Mesenchymal stem cell of Wharton's jelly (primary cell): ENCODE measurements around the genes FOSB and DMPK.

DNA sequence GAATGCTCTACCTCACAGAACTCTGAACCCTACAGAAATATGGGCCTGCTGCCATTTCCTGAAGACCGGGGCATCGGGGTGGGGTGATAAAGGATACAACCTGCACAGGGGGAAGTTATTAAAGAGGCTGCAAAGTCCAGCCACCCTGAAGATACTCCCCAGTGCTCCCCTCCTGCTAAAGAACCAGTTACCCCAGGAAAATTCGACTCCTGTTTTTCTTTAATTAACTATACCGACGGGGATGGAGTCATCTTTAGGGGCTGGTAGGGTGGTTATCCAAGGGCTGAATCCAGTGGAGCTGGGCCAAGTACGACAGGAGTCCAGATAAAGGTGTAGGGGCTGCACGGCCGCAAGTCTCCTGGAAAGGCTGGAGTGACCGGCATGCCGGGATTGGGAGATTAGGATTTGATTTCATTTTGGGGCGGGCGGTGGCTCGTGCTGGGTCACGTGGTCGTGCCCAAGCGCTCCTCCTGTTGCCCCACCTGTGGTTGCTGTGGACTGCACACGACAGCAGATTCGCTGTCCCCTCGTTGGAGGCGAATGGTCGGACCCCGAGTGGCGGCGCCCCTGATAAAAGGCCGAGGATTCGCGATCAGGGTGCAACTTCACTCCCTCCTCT lies 2.2 kb upstream of the PPP1R37 start:
- CAGE, long polyA plus RNA = no peak

DNA sequence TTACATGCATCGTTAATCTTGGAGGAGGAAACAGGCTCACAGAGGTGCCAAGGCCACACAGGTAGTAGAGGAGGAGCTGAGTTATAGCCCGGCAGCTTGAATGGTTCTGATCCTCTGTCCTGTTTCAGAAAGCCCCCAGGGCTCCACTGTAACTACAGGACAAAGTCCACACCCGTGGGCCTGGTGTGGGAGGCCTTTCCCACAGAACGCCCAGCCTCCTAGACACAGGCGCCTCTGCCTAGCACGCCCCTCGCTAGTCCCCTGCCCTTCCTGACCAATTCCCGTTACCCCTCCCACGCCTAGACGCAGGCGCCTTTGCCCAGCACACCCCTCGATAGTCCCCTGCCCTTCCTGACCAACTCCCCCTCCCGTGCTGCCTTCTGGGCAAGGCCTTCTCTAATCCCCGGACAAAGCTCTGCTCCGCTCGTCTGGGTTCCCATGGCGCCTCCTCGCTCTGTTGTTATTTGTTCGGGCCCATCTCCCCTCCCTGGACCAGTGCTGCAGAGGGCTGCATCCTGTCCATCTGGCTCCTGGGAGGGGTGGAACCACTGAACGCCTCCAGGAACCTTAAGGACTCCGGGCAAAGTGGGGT lies 10.9 kb downstream of the PPP1R37 start:
- CAGE, long polyA plus RNA = no peak

DNA sequence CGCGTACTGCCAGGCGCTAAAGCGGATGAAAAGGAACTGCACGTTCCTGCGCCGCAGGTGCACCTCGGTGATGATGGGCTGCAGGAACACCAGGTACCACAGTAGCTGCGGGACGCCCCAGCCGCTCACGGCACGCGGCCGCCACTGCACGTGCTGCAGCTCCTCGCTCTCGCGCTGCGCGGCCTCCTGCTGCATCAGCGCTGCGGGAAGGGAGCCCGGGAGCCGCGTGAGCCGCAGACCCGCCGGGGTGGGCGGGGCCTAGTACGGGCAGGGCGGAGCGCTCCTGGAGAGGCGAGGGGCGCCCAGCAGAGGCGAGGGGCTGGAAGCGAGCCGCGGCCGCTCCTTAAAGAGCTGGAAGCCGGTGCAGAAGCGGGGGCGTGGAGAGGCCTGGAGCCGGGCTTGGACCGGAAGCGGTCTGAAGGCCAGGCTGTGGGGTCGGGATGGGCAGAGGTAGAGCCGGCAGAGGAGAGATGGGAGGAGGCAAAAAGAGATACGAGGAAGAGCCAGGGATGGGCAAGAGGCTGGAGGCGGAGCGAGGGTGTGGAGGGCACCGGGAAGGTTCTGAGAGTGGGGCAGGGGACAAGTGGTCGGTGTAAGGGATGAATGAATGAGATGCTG lies 7.1 kb downstream of the NKPD1 start:
- CAGE, long polyA plus RNA = no peak

DNA sequence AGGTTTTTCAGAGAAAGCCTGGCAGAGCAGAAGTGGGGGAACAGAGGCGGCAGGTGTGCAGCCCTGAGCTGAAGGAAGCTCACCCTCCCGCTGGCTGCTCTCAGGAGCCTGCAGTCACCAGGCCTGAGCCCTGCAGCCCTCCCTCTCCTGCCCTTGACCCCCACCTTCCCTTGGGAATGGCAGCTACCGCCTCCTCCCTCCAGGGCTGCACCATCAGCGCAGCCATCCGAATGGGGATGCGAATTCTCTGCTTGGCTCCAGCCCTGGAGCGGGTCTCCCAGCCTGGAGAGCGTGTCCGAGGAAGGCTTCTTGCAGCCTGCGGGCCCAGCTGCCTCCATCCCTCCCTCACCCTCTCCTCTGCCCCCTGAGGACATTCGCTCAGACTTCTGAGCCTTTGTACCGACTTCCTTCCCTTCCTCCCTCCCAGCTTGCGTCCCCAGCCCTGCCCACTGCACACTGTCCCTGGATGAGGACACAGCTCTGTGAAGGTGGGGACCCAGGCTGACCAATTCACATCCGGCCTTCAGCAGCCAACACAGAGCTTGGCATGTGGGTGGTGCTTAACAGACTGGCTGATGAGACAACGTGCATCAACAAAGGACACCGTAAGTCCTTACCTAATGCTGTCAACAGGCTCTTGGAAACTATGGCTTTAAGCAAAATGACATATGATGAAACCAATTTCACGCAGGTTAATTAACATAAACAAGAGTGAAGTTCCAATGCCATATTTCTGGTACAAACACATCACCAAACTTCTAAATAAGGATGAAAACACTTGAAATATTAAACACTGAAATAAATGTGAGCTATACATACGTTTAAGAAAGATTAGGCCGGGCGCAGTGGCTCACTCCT lies 6.1 kb upstream of the NKPD1 start:
- CAGE, long polyA plus RNA = no peak

- CAGE, long polyA plus RNA = no peak
These were observed 35.4 kb downstream of the CKM start for GRCh38 chr19:45287165-45287738.

GRCh38 chr19:45467262-45468102 lies at the start of gene FOSB:
Gene FOSB, plus strand, starts transcription at chr19:45467996.
- CAGE, long polyA plus RNA = no peak

DNA sequence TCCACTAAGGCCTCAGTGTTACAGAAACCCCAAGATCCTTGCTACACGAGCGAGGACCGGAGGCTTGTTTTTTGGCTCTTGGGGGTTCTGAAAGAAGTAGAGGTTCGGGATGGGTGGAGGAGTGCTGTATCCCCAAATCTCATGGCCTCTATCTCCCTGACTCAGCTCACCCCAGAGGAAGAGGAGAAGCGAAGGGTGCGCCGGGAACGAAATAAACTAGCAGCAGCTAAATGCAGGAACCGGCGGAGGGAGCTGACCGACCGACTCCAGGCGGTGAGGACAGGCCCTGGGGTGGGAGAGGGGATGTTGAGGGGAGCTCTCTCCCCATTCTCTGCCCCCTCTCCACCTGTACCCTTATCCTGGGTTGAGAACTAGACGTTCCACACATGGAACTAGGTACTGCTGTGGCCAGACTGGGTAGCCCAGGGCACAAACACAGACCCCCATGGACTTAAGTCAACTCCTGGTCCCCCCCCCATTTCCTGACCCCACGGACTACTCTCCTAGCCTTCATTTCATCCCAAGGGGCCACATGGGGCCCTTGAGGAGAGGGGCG lies 3.3 kb downstream of the FOSB start:
- CAGE, long polyA plus RNA = no peak

GRCh38 chr19:45471917-45472249 lies 4.1 kb downstream of the FOSB start:
- CAGE, long polyA plus RNA = no peak

DNA sequence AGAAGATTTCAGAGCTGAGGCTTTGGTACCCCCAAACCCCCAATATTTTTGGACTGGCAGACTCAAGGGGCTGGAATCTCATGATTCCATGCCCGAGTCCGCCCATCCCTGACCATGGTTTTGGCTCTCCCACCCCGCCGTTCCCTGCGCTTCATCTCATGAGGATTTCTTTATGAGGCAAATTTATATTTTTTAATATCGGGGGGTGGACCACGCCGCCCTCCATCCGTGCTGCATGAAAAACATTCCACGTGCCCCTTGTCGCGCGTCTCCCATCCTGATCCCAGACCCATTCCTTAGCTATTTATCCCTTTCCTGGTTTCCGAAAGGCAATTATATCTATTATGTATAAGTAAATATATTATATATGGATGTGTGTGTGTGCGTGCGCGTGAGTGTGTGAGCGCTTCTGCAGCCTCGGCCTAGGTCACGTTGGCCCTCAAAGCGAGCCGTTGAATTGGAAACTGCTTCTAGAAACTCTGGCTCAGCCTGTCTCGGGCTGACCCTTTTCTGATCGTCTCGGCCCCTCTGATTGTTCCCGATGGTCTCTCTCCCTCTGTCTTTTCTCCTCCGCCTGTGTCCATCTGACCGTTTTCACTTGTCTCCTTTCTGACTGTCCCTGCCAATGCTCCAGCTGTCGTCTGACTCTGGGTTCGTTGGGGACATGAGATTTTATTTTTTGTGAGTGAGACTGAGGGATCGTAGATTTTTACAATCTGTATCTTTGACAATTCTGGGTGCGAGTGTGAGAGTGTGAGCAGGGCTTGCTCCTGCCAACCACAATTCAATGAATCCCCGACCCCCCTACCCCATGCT lies 6.7 kb downstream of the FOSB start:
- CAGE, long polyA plus RNA = no peak

GRCh38 chr19:45485231-45486585 lies 11.1 kb downstream of the RTN2 start:
- CAGE, long polyA plus RNA = no peak

GRCh38 chr19:45532177-45532784 lies 25.0 kb downstream of the VASP start:
- CAGE, long polyA plus RNA = no peak

DNA sequence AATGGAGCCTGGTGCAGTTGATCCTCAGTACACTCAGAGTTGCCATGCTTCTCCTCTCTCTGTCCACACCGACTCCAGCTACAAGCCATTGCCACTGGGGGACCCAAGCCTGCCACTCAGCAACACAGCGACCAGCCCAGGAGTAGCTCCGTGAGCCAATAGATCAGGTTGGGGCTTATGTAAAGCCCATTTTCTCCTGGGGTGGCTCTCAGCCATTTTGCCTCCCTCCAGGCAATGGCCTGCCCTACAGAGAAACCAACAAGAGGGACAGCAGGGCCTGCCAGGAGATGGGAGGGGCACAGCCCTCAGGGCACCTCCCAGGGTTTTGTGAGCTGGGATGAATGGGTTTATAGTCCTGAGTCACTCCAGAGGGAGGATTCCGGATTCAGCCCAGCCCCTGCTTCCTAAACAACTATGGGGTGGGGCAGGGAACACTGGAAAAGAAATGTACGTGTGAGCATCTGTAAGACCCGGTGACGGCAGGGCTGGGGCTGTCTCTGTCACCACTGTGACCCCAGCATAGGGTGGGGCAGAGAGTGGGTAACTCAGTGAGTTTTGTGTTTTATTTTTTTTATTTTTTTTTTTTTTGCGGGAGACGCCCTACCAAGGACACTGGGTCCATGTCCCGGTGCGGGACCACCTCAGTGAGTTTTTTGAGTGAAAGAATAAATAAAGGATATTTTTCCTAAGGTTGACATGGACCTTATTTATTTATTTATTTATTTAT lies 36.4 kb downstream of the OPA3 start:
- CAGE, long polyA plus RNA = no peak

DNA sequence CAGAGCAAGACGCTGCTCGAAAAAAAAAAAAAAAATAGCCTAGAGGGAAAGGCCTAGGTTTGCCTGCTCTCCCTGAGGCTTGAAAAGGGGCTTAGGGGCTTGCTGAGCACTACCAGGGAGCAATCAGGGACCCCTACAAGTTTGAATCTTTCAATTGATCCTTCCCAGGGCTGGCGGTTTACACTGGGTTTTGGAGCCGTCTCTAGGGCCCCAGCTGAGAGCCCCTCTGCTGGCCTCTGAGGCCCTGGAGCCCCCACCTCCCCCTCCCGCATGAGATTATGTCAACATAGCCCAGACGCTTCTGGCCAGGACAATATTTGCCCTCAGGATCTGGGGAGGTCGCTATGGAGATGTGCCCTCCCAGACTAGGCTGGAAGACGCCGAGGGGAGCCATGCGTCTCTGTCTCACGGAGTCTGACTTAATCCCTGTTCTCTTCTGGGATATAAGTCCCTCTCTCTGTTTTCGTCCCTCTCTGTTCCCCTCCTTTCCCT lies 10.2 kb upstream of the GIPR start:
- CAGE, long polyA plus RNA = no peak

- CAGE, long polyA plus RNA = no peak
These were observed 4.4 kb downstream of the SNRPD2 start for GRCh38 chr19:45687307-45687799.

DNA sequence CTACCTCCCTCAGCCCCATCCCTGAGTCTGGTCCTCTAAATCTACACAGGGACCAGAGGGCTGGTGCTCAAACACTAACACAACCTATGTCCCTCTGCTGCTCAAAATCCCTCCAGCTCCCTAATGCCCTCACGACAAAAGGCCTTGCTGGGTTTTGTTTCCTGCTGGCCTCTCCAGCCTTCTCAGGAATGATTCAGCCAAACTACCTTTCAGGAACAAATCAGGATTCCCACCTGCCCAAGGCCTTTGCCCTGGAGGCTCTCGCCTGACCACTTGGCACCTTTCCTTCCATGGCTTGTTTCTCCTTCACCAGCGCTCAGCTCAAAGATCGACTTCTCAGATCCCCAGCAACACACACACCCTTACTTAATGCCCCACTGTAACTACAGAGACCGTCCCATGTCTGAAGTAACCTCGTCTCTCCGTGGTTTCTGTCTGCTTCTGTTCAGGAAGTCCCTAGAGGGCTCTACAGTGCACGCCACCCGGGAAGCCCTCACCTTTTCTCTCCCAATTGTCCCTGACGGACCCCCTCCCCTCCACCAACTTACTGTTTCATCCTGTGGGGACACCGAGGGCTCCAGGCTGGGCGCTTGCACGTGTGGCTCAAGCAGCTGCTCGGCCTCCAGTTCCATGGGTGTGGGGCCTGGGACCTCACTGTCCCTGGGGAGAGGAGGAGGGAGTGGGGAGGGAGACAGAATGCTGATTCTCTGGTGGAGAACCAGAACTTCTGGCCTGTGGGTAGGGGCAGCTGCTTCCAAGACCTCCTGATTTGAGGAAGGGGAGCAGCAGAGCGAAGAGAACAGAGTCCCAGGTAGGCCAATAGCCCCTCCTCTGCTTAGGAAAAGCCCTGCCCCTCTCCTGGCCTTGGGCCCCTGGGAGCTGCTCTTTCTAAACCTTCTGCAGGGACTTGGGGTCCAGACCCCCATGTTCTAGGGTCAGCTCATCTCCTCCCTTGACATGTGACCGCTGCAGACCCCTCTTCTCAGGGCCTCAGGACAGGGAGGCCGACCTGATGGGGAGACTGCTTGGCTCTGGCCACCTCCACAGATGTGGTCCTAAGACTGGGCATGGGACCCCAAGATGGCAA lies 3.4 kb upstream of the SIX5 start:
- CAGE, long polyA plus RNA = no peak

- CAGE, long polyA plus RNA = no peak
These were observed at the start of gene DMPK for GRCh38 chr19:45782152-45782736. Gene DMPK, minus strand, starts transcription at chr19:45782490.

DNA sequence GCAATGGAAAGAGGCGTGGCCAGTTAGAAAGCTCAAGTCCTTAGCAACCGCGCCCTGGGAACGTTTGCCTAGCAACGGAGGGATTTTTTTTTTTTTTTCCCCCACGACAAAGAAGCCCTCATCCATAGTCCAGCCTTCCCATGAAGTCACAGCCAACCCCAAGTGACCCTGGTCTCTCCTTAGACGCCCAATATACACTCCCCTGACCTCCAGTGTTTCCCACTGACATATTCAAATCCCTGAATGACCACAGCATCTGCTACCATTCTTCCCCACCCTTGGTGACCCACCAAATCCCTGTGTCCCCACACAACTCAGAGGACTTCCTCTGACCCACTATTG lies 339 bp upstream of the DMWD start:
- CAGE, long polyA plus RNA = no peak

DNA sequence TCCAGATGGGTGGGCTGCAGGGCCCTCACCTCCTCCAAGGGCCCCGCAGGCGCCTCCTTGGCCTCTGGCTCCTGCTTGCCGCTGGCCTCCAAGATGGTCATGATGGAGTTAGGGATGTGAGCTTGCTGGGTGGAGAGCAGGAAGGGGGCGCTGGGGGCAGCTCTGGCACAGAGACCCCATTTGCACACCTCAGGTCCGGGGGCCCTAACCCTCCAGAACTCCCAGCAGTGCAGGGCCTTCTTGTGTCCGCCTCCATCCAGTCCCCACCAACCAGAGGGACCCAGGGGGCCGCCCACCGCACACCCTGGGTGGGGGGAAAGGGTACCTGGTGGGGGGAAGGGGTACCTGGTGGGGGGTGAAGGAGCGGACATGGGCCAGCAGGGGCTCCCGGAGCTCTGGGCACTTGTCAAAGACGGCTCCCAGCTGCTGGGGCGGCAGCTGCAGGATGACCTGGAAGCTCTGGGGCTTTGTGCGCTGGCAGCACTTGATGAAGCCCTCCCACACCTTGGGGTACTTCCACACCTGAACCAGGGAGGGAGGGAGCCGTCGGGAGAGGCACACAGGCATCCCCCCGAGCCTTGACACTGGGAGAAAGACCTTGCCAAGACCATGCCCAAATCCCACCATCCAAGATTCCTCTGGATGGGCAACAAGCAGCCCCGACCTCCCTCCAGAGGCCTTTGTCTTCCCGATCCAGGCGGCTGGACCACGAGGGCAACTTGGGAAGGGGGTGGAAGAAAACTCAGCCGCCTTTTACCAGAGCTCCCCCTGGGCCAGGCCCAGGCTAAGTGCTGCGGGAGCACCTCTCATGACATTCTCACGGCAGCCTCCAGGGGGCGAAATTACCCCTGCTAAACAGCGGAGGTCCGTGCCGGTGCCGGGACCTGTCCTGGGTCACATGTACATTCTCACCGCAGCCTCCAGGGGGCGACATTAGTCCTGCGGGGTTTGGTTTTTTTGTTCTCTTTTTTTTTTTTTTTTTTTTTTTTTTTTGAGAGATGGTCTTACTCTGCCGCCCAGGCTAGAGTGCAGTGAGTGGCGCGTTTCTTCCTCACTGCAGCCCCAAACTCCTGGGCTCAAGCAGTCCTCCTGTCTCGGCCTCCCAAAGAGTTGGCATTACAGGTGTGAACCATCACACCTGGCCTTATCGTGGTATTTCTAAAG lies 1.7 kb upstream of the RSPH6A start:
- CAGE, long polyA plus RNA = no peak

- CAGE, long polyA plus RNA = no peak
These were observed 8.8 kb upstream of the RSPH6A start for GRCh38 chr19:45823567-45824582.

DNA sequence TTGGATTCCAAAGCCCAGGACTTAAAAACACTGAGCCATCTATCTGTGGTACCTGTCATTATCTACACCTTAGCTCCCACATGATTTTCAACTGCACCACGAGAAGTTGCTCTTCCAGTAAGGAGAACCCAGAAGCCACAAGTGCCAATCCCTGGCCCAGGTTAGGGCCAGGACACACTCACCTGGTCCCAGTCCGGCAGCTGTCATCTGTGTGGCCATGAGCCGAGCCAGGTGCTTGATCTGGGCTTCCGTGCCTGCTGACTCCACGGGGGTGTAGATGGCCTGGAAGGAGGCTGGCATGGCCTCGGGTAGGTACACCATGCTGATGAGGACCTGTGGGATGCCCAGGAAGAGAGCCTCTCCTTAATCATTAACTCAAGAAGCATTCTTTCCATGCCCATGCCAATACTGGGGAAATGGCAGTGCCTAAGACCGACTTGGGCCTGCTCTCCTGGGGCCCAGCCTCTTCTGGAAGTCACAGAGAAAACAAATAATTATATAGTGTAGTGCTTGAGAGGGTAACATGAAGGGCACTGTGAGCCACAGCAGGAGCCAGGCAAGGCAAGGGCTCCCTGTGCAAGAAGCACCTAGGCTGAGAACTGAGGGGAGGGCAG lies 19.9 kb upstream of the RSPH6A start:
- CAGE, long polyA plus RNA = no peak